Camera-type eye (tissue), 1 donor: ENCODE measurements around the genes CCKAR and DTHD1.

- RAMPAGE, long total RNA, result no peak
Measured at GRCh38 chr4:26172011-26172461, 148.8 kb upstream of the RBPJ start.

DNA sequence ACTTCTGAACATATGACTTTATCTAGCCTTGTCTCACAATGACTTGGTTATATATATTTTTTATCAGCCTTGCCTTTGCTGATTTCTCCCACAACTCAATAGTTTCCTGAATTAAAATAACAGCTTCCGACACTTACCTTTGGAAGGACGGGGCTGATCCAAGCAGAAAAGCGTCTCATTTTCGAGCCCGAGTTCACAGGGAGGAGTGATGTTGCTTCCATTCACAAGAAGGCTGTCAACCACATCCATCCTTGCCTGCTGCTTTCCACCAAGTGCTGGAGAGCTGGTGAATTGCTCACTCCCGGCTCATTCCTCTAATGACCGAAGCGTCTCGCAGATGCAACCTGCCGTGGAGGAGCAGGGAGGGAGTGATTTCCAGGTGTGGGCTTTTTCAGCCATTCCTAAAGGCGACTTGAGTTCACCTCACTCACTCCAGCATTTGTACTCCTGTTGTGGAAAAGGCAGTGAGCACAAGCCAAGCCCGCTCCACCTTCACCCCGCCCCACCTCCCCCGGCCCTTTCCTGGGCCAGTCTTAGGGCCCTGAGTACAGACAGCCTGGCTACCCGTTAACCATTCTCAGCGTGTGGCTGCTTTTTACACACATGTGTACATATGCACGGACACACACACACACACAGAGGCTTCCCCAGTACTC is at the start of gene CCKAR:
CCKAR (minus strand) TSS at position 466 of the 656 bp plus-strand sequence.
- RAMPAGE, long total RNA, result no peak

DNA sequence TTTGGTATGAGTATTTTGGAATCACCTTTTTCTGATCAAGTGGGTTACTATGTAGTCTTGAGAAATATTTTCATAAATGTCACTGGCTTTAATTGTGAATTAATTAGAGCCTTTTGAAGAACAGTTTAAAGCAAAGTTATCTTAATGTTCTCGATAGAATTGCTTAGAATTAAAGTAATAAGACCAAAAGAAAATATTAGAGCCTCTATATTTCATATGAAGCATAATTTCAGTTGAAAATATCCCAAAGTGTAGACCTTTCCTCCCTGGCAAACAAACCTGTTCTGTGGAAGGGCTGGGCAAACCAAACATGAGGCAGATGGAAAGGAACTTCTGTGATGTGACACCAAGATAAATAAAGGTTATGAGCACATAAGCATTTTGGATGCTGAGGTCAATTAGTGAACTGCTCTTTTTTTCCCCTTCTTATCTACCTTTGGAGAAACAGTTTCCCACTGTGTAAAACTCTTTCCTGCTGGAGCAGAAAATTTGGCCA is 109.7 kb upstream of the STIM2 start:
- RAMPAGE, long total RNA, result no peak

DNA sequence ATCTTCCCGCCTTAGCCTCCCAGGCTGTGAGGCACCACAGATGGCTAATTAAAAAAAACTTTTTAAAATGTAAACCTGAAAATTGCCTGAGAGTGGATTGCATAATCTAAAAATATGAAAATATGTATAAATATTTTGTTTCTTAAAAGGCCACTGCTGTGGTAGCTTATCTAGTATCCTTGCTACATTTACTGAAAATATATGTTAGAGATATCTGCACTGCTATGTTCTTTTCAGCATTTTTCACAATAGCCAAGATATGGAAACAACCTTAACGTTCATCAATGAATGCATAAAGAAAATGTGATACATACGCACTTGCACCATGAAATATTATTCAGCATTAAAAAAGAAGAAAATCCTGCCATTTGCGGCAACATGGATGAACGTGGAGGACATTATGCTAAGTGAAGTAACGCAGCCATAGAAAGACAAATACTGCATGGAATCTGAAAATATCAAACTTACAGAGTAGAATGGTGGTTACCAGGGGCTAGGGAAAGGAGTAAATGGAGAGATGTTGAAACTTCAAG is 9.1 kb downstream of the STIM2 start:
- RAMPAGE, long total RNA, result no peak

DNA sequence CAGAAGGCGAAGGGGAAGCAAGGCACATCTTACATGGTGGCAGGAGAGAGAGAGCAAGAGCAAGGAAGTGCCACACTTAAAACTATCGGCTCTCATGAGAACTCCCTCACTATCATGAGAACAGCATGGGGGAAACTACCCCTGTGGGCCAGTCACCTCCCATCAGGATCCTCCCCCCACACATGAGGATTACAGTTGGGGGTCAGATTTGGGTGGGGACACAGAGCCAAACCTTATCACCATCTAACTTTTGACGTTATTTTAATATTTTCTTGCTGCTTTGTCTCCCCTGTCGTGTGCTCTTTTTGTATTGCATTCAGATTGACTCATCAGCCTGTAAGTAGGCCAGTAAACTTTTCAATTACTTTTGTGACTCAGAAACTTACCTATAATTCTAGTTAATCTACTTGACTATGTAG is 18.1 kb downstream of the STIM2 start:
- RAMPAGE, long total RNA, result no peak

GRCh38 chr4:26884370-26885053 is 23.9 kb downstream of the STIM2 start:
- RAMPAGE, long total RNA, result no peak

GRCh38 chr4:27760147-27760628 is 899.5 kb downstream of the STIM2 start:
- RAMPAGE, long total RNA, result no peak

DNA sequence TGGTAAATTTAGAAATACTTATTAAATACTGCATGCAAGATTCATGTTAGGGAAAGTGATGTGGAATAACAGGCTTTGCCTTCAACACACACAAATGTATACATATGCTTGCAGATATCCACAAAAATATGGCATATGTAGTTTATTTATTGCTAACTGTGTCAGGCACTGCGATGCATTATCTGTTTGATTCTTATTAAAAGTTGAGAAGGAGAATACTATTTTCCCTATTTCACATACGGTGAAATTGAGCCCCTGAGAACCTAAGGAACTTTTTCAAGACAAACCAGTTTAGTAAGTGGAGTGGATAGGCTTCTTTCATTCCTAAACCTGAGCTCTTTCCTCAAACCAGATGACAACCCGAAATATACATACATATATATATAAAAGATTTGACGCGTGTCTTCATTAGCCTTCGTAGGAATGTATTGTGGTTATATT is 379.3 kb downstream of the PCDH7 start:
- RAMPAGE, long total RNA, result no peak

DNA sequence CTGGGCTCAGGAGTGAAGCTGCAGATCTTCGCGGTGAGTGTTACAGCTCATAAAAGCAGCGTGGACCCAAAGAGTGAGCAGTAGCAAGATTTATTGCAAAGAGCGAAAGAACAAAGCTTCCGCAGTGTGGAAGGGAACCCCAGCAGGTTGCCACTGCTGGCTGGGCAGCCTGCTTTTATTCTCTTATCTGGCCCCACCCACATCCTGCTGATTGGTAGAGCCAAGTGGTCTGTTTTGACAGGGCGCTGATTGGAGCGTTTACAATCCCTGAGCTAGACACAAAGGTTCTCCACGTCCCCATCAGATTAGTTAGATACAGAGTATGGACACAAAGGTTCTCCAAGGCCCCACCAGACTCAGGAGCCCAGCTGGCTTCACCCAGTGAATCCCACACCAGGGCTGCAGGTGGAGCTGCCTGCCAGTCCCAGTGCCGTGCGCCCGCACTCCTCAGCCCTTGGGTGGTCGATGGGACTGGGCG is 1909.1 kb downstream of the ARAP2 start:
- RAMPAGE, long total RNA, result no peak

DNA sequence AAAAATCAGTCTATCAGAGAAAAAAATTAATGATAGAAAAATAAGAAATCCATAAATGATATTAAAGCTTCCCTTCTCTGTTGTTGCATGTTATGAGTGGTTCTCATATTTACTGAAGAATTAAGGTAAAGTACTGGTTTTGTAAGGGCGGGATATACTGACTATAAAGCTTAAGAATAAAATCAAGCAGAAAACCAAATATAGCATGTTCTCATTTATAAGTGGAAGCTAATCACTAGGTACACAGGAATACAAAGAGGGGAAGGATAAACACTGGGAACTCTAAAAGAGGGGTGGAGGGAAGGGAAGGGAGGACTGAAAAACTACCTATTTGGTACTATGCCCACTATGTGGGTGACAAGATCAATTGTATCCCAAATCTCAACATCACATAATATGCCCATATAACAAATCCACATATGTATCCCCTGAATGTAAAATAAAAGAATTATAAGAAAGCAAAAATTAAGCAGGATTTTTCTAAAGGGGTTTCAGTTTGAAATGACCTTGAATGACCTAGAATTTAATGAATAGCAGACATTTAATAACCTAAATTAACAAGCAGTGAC is 1808.2 kb downstream of the ARAP2 start:
- RAMPAGE, long total RNA, result no peak

- RAMPAGE, long total RNA, result no peak
Measured at GRCh38 chr4:36130345-36130982, 113.8 kb downstream of the ARAP2 start.

- RAMPAGE, long total RNA, result no peak
Measured at GRCh38 chr4:36235095-36235756, 9.1 kb downstream of the ARAP2 start.

DNA sequence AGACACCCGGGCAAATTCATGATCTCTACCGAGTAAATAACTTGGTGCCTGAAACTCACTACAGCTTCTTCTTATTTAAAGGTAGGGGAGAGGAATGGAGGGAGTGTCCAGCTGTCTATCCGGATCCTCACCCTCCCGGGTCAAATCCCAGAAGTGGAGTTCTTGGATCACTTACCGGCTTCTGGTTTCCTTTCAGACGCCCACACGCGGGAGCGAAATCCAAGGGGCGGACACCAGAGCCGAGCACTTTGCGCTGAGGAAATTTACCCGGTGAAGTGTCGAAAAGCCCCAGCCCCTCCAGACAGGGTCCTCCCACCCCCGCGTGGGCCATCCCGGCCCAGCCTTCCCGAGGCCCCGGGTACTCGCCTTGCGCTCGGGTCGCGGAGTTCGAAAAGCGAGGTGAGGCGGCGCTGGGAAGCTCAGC is 489 bp downstream of the ARAP2 start:
- RAMPAGE, long total RNA, result no peak

GRCh38 chr4:36256220-36256837 is 12.0 kb upstream of the ARAP2 start:
- RAMPAGE, long total RNA, result no peak

GRCh38 chr4:36281231-36281880 is at the start of gene DTHD1:
Gene DTHD1, plus strand, starts transcription at chr4:36281616.
- RAMPAGE, long total RNA, result no peak

DNA sequence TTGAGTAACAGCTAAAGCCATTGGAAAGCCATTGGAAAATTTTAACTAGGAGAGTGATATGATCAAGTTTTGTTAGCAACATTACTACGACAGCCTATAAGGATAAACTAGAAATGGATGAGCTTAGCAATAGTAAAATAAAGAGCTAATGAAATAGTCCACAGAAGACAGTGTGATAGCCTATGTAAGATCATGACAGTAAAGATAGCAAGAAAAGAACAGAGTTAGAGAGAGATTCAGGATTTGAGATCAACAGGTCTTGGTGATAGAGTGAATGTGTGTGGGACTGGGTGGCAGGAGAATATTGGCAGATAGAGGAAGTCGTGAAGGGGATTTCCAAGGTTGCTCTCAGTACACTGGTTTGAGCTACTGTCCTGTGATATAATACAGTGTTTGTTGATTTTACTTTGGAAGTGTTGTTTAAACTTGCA is 44.0 kb downstream of the DTHD1 start:
- RAMPAGE, long total RNA, result no peak

- RAMPAGE, long total RNA, result no peak
Measured at GRCh38 chr4:37644764-37645531, 41.2 kb downstream of the RELL1 start.

DNA sequence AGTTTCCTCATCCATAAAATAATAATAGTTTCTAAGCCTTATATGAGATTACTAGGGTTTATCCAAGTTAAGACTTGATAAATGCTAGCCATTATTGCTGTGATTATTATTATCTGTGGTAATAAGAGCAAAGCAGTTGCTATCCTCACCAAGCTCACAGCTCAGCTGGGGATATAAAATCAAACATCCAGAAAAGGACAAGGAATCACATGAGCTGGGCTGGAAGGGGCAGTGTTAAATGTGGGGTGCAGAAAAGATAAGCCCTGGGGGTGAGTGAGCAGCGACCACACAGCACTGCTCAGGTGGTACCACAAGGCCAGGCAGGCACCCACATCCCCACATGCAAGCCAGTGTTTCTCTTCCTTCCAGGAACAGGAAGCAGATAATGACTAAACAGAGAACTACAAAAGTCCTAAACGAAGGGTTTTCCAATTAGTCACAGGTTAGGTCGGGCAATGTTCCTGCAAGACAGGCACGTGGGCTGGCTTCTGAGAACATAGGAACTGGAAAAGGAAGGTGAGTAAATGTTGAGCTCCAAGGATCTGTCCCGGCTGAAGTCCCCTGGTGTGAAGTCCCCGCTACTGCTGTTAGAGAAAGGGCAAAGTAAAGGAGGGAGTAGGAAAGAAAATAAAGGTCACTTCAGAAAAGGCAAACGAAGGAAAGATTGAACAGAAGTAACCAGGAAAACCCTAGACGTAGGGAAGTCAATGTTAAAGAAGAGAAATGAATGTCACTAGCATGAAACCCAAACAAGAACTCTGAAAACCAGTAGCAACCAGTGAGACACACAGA is 19.5 kb downstream of the RELL1 start:
- RAMPAGE, long total RNA, result no peak

DNA sequence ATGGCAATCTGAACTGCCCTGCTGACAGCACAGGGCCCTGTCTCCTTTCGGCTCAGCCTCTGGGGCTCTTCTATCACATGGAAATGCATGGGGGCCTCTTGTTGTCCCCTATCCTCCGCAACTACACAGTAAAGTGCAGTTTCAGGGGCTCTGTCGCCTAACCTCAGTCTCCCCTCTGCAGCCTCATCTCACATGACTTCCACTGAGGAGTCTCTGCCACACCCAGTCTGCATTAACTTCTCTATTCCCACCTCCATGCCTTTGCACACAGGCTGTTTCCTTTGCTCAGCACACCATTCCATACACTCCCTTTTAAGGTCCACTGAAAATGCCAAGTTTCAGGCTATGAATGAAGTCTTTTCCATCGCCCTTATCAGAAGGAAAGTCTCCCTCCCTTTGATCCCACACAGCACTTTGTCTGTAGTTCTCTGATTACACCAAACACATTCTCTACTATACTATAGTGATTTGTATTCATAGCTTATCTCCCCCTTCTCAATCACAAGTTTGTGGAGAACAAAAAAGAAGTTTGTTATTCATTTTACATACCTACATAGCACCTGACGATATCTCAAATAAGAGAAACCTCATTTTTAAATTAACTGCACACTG is 12.4 kb downstream of the RELL1 start:
- RAMPAGE, long total RNA, result no peak

DNA sequence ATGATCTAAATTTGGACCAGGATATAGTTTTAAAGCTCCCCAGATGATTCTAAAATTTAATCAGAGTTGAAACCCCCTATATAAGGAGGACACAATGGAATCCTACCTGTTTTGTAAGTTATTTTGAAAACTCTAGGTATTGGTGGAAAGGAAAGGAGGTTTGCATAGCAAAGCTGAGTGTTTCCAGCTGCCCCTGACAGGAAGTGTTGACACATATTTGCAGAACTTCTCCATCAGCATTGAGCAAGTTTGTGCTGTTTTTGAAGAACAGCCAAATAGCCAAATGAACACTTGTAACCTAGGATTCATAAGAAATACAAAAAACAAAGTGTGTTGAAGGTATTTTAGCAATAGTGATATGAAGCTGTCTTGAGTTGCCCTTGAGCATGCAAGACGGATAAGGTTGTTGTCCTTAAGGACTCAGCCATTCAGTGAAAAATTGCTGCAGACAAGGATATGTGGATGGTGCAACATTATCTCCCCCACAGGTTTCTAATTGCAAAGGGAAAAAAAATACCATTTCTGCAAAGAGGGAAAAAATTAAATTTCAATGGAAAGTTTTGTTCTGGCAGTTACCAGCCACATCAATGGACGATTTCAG is 68.3 kb upstream of the PGM2 start:
- RAMPAGE, long total RNA, result no peak